Gastrocnemius medialis (tissue), 3 donors: ENCODE data around the gene DLG5.

DNA sequence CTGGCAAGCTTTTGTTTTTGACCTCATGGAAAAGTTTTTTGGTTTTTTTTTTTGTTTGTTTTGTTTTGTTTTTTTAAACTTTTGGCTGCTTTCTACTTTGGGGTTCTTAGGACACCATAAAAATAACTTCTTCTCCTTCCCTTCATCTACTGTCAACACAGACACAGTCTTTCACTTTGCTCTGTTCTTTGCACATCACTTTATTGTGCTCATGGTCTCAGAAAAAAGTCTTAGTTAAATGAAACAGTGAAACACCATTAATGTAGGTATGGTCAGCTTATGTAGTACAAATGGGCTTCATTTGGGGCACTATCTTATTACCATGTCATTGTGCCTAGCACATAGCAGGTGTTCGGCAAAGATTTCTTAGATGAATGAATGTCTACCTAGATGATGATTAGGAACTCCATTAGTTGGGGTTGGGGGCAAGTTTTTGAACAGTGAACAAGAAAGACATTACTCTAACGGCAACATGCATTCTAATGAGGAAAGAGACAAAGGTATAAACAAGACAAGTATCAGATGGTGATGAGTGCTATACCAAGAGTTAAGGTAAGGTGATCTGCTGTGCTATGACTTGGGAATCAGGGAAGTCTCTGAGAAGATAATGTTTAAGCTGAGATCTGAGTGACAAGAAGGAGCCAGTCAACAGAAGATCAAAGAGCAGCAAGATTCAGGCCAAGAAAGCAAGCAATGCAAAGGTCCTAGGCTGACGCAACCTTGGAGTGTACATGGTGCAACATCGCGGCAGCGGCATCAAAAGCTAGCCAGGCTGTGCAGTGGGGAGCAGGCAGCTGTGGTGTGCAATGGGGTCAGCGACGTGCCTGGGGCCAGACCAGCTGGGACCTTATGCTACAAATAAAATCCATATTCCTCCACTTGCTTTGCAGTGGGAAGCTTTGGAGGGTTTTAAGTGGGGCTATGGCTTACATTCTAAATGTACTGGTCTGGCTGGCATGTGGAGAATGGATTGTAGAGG lies 323.9 kb downstream of the LRMDA start:
- PRO-cap = no peak
- RAMPAGE, long total RNA, 3 experiments = no peak in any of the 3 experiments

DNA sequence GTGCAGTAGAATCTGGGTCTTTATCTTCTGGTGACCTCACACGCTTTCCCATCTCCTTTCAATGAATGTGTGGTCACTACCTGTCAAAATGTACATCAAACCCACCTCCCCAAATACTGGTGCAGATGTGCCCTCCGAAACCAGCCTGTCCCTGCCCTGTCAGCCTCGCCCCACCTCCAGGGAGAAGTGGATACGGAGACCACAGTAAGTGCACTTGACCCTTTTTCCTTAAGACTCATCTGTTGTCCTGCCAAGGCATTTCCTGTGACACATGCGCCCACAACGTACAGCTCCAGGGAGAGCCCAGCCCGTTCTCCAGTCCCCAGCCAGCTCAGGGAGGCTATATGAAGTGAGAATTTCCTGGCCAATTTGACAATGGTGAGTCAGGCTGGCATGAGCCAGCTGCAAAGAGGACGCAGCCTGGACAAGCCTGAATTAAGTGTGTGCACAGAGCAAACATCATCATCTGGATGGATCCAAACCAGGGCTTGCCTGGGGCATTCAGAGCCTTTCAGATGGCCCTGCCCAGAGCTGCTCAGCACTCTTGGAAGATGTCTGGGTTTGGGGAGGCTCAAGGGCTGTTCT lies 244.8 kb downstream of the KCNMA1 start:
- PRO-cap = no peak
- RAMPAGE, long total RNA, 3 experiments = no peak in any of the 3 experiments

- PRO-cap = no peak
- RAMPAGE, long total RNA, 3 experiments = no peak in any of the 3 experiments
Observed at GRCh38 chr10:77410250-77410775, 227.3 kb downstream of the KCNMA1 start.

- PRO-cap = no peak
- RAMPAGE, long total RNA, 3 experiments = no peak in any of the 3 experiments
Observed at GRCh38 chr10:77469841-77470463, 167.7 kb downstream of the KCNMA1 start.

- PRO-cap = no peak
- RAMPAGE, long total RNA, 3 experiments = no peak in any of the 3 experiments
Observed at GRCh38 chr10:77513141-77513633, 124.4 kb downstream of the KCNMA1 start.

- PRO-cap = no peak
- RAMPAGE, long total RNA, 3 experiments = no peak in any of the 3 experiments
Observed at GRCh38 chr10:77515603-77516217, 121.9 kb downstream of the KCNMA1 start.

GRCh38 chr10:77592791-77593394 lies 44.7 kb downstream of the KCNMA1 start:
- PRO-cap = no peak
- RAMPAGE, long total RNA, 3 experiments = no peak in any of the 3 experiments

GRCh38 chr10:77877607-77878894 lies 48.5 kb downstream of the DLG5 start:
- PRO-cap = no peak
- RAMPAGE, long total RNA, 3 experiments = no peak in any of the 3 experiments

- PRO-cap = bidirectional peak, plus-strand start at chr10:77889515, minus-strand start at chr10:77889530
- RAMPAGE, long total RNA, 3 experiments = no peak in any of the 3 experiments
Observed at GRCh38 chr10:77888939-77889786, 37.4 kb downstream of the DLG5 start.

DNA sequence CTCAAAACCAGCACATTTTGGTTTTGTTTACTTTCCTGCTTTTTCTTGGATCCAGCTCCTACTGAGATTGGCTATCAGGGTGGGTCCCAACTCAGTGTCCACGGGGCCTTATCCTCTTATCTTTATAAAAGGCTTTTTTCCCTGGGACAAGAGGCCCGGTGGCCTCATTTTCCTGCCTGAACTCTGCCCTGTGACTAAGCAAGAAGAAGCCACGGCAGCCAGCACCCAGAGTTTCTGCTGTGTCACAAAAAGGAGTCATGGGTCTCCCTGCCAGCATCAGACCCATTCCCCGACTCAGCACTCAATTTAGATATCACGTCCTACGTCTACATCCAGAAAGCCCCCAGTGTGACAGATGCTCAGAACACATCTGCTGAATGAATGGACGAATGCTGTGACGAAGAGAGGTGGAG lies 16.8 kb downstream of the DLG5 start:
- PRO-cap = no peak
- RAMPAGE, long total RNA, 3 experiments = no peak in any of the 3 experiments

DNA sequence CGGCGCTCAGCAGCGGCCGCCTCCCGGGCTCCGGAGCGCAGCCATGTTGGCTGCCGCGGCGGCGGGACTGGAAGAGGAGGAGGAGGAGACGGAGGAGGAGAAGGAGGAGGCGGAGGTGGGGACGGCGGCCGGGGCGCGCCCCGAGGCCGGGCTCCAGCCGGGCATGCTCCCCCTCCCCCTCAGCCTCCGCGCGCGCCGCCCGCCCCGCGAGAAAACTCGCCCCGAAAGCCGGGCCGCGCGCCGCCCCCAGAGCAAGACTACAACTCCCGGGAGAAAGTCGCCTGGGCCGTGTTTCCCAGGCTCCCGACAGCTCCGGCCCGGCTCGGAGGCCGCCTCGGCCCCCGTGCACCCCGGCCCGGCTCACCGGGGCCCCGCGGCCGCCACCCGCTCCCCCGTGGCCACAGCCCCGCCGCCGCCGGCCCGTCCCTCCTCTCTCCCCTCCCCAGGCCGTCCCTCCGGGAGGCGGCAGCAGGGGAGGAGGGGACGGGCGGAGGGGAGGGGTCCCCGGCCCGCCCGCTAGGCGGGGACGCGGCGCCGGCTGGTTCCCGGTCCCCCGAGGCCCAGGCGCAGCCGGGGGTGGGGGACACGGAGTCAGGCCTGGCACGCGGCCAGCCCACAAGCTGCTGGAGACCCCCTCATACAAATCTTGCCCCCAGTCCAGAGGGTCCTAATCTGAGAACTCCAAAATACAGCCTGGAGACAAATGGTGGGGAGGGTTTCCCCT lies at the start of gene DLG5:
TSS of gene DLG5 (minus strand) at position 70 of the 724 bp plus-strand sequence.
- PRO-cap = bidirectional peak, plus-strand start at position 101 of the sequence, minus-strand start at position 69 of the sequence; bidirectional peak, plus-strand start at position 209 of the sequence, minus-strand start at position 181 of the sequence; unidirectional peak, minus-strand start at position 435 of the sequence
- RAMPAGE, long total RNA, 3 experiments = no peak in any of the 3 experiments

GRCh38 chr10:77948941-77949668 lies 22.6 kb upstream of the DLG5 start:
- PRO-cap = unidirectional peak, minus-strand start at chr10:77949262
- RAMPAGE, long total RNA, 3 experiments = no peak in any of the 3 experiments

DNA sequence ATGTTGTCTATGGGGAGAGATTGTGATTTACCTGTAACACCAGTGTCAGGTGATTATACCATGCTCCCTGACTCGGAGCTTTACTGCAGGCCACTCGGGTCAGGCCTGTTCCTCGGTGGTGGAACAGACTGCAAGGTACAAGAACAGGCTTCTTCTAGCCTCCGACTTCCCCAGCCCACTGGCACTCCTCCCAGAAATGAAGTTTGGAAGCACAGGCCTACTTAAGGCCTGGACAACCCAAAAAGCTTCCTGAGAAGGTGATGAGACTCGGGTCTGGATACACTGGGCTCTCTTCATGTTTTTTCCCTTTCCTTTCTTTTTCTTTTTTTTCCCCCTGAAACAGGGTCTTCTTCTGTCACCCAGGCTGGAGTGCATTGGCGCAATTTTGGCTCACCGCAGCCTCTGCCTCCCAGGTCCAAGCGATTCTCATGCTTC lies 42.7 kb upstream of the DLG5 start:
- PRO-cap = no peak
- RAMPAGE, long total RNA, 3 experiments = no peak in any of the 3 experiments

DNA sequence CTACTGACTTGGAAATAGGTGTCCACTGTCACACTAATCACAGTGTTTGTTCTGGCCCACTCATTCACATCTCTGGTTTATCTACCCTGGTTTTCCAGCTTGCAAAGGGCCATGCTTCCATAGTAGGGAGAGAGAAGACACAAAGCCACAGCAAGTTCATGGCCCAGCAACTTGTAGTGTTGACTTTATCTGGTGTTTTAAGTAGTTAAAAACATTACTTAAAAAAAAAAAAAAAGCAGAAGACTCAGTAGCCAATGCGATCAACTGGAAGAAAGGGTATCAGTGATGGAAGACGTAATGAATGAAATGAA lies 35.1 kb downstream of the POLR3A start:
- PRO-cap = no peak
- RAMPAGE, long total RNA, 3 experiments = no peak in any of the 3 experiments

- PRO-cap = no peak
- RAMPAGE, long total RNA, 3 experiments = no peak in any of the 3 experiments
Observed at GRCh38 chr10:78406973-78407757, 373.5 kb downstream of the RPS24 start.

GRCh38 chr10:78457943-78458713 lies 424.5 kb downstream of the RPS24 start:
- PRO-cap = no peak
- RAMPAGE, long total RNA, 3 experiments = no peak in any of the 3 experiments

GRCh38 chr10:78744656-78745096 lies 324.1 kb upstream of the ZMIZ1 start:
- PRO-cap = no peak
- RAMPAGE, long total RNA, 3 experiments = no peak in any of the 3 experiments

DNA sequence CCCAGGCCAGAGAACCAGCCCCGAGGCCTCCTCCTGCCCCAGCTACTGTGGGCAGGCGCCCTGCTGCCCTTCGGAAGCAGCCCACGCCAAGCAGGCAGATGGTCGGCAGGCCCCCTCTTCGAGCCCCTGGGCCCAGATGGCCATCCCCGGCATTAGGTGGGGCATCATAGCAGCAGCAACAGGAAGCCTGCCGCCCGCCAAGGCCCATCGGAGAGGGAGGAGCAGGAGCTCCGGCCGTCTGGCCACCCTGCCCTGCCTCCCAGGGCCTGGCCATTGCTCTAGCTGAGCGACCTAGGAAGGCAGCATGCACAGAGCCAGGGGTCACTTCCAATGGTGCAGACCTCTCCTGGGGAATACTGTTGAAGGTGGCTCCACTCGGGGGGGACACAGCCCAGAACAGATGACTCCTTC lies 105.0 kb upstream of the ZMIZ1 start:
- PRO-cap = no peak
- RAMPAGE, long total RNA, 3 experiments = no peak in any of the 3 experiments

GRCh38 chr10:78973979-78974398 lies 94.8 kb upstream of the ZMIZ1 start:
- PRO-cap = bidirectional peak, plus-strand start at chr10:78974054, minus-strand start at chr10:78973945
- RAMPAGE, long total RNA, 3 experiments = no peak in any of the 3 experiments

GRCh38 chr10:78977719-78978488 lies 90.9 kb upstream of the ZMIZ1 start:
- PRO-cap = bidirectional peak, plus-strand start at chr10:78978156, minus-strand start at chr10:78977914
- RAMPAGE, long total RNA, 3 experiments = no peak in any of the 3 experiments